Karpas-422 (cell line): ENCODE measurements around a stretch of chr13.

GRCh38 chr13:98440503-98440704 lies 136.5 kb downstream of the STK24 start:
- PRO-cap: no peak
- RAMPAGE, long total RNA: no peak

DNA sequence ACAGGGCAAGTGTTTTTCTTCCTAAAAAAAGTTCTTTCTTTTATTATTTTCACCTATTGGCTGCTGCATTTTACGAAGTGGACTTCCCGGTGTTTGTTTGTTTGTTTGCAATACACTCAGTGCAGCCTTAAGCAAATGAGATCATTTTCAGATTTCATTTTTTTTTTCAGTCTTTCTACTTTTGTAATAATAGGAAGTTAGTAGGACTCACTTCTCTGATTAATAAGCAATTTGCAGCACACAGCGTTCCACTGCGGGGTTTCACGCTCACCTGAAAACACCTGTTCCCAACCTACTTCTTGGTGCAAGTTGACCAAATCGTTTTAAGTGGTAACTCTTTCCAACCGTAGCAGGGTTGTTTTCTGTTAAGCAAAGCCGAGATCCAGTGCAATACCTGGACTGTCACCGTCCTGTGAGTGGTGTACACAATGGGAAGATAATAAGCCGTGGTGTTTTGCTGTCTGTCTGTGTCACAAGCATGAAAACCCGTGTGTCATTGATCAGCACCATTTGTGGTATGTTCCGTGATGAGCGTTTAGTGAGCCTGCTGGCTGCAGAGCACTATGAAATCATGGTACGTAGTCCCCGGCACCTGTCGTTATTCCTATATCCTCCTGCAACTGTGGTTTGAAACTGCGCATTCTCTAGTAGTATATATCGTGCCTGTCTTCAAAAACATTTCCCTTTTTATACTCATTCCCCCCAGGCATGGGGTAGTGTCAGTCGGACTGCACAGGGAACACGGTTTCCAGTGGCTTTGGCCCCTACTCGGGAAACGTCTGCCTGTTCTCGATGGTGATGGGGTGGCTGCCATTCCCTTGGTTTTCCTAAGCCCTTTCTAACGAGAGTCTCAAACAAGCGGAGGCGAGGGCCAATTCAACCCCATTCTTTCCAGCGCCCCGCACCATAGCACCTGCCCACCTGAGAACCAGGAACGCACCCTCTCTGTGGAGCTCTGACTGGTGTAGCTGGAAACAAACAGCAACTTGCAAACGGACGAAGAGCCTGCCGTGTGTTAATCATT lies 127.9 kb downstream of the STK24 start:
- PRO-cap: no peak
- RAMPAGE, long total RNA: no peak

DNA sequence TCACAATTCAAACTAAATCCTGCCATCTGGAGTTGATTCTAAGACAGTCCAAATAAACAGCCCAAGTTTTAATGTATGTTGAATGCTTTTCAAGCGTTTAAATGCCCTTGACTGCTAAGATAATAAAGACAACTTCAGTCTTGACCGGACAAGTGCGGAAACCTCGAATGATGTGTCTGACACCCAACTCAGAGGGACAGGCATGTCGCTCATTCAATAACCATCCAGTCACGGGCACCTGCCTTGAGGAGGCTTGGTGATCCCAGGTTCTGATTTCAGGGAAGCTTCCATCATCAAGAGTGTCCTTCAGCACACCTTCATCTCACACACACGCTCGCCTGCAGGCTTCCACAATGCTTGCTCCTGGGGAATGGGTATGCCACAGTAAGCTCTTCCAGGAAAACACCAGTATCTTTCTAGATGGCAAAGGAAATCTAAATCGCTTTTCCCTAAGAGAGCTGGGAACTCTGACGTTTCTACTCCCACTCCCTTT lies 93.0 kb downstream of the STK24 start:
- PRO-cap: no peak
- RAMPAGE, long total RNA: no peak

DNA sequence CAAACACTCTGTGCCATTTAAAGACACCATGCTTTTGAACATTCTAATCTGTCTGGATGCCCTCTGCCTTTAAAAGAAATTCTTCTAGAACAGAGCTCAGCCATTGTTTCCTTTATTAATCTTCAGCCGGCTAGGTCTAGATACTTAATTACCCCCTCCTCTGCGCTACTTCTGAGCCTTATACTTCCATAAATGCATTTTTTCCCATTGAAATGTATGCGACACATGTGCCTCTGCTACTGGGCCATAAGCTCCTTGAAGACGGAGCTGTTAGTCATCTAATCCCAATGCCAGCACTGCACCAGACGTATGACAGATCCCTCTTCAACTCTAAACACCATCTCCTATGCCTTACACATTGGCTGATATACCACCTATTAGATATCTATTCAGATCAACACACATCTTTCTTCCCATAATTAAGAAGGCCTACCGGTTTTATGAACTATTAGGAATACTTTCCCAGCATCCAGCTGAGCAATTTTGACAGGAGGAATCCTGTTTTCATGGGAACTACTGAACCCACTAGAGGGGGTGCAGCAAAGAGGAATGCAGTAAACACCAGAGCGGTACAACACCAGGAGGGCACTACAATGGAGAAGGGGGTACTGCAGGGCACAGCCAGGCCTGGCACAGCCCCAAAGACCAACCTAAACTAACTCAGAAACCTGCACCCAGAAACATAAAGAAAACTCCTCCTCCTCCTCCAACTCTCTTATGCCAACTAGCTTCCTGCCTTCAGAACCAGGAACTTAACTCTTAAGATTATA lies 18.9 kb downstream of the STK24 start:
- PRO-cap: no peak
- RAMPAGE, long total RNA: no peak

GRCh38 chr13:98568211-98568442 lies 8.8 kb downstream of the STK24 start:
- PRO-cap: no peak
- RAMPAGE, long total RNA: no peak

DNA sequence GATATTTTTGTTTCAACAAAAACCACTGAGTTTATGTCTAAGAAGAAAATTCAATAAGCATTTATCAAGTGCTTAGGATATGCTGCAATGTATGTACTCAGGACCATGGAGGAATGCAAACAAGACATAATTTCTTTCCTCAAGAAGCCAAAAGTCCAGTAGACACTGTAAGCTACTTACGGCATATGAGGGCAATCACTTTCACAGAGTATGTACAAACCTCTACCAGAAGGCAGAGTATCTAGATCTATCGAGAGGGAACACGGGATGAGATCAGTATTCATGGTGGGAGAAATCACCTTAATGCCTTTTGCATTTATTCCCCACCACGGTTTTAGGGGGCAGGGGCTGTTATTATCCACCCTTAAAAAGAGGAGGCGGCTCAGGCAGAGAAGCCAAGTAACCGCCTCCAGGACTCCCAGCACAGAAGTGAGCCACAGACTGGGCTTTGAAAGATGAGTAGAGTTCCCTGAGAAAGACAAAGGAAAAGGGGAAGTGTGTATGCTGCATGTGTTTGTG lies 85.3 kb downstream of the DOCK9 start:
- PRO-cap: no peak
- RAMPAGE, long total RNA: no peak

- PRO-cap: no peak
- RAMPAGE, long total RNA: no peak
Observed at GRCh38 chr13:98921511-98922334, 56.1 kb downstream of the DOCK9 start.

DNA sequence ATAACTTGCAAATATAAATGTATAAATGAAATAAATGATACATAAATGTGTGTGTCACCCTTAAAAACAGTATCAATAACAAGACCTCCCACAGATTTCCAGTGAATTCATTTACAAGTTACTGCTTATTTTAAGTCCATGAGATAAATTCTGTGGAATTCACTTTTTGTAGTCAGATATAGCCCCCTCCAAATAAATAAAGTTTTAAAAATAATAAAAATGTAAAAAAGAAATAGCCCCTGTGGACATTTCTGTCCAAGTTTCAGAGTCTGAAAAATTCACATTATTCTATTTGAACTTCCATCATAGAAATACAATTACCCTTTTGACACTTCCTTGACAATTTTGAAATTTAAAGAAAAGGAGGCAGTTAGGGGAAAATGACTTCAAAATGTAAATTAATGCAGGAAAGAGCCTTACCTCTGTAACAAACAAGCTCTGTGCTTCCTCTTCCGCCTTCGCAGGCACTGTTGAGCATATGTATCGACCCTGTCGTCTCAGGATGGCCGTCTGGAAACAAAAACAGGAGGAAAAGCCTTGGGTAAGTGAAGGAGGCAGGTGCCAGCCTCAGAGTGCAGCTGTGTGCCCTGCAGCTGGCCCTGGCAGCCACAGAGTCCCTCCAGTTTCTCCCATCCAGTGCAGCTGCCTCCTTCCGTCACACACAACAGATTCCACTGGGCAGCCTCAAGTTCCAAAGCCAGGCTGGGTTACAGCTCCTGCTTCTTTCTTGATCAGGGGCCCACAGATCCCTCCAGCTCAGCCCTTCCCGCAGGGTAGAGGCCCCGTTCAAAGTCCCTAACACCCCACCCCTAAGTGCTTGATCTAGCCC lies 47.9 kb downstream of the DOCK9 start:
- PRO-cap: no peak
- RAMPAGE, long total RNA: no peak

DNA sequence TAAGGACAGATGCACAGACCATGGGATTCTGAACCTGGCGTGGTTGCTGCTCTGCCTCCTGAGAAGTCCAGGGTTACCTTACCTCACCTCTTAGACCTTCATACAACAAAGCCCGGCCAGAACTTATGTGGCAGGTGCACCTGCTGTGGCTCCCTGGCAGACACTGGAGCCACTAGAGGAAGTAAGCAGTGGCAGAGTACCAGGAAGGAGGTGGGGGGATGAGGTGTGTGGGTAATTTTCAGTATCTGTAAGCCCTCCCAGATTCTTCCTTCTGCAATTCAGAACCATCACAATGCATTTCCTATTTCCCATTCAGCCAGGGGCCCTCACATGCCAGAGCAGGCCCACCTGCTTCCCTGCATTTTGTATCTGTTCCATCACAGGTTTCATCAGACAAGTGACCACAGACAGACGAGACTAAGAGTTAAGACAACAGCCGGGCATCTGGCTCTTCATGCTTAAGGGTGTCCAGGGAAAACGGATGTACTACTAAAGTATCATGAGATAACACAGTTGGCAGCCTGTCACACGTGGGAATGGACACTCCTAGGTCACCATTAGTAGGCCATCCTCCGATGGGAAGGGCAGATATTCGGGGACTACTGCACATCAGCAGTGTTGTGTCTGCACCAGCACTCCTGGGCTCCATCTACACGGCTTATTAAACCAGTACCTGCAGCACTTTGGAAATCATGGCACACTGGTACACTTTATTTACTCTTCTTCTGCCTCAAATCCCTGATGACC lies 106.3 kb upstream of the DOCK9 start:
- PRO-cap: no peak
- RAMPAGE, long total RNA: no peak

- PRO-cap: no peak
- RAMPAGE, long total RNA: no peak
Observed at GRCh38 chr13:99084933-99085999, 107.4 kb upstream of the DOCK9 start.

DNA sequence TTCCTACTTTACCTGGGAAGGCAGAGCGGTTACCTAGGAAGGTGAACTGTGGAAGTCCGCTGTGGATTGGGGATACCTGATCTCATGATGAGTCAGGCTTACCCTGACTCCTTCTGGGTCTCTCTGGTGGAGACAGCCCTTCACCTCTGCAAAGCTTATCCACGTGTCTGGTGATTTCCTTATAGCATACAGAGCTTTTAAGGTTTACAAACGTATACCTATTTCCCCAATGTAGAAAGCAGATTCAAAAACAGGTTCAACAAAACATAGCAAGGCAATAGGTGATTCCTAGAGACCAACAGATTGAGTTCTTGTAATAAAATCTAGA lies 3.8 kb upstream of the UBAC2 start:
- PRO-cap: no peak
- RAMPAGE, long total RNA: no peak

GRCh38 chr13:99264799-99265127 lies 6.6 kb upstream of the GPR18 start:
- PRO-cap: no peak
- RAMPAGE, long total RNA: no peak

DNA sequence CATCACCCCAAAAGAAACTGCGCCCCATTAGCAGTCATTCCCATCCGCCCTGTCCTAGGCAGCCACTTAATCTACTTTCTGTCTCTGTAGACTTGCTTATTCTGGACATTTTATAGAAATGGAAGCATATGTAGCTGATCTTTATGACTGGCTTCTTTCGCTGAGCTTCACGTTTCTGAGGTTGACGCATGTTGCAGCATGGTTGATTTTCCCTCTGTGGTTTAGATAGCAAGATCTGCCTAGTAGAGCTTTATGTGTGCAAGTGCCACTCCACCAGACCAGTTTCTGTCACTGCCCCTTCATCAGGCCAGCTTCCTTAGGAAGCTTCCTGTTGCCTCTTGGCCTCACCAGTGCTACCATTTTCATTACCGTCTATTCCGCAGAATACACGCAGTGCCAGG lies 45.1 kb upstream of the GPR183 start:
- PRO-cap: no peak
- RAMPAGE, long total RNA: no peak

GRCh38 chr13:99352700-99353360 lies 45.6 kb upstream of the GPR183 start:
- PRO-cap: no peak
- RAMPAGE, long total RNA: no peak

DNA sequence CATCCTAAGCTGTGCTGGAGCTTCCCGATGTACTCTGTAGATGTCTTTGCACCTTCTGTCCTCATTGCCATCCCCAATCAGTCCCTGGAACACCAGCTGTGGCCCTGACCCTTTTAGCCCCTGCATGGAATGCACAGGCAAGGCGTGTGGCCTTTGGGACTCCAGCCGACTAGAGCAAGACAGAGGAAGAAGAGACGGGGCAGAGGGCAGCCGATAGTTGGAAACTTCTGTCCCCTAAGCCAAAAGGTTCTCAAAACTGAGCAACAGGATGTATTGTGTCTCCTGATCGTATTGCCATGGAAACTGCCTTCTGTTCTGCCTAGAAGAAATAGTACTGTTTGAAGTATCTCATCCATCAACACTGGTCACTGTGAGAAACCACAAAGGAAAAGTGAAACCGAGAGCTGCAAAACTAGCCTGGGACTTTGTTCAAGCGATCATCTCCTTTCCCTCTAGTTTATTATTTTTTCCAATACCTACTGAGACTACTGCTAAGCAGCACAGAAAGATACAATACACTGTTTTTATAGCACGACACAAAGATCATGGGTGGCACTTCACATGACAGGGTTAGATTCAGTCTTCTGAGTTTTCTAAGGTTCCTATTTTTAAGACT lies 49.1 kb upstream of the GPR183 start:
- PRO-cap: no peak
- RAMPAGE, long total RNA: no peak

DNA sequence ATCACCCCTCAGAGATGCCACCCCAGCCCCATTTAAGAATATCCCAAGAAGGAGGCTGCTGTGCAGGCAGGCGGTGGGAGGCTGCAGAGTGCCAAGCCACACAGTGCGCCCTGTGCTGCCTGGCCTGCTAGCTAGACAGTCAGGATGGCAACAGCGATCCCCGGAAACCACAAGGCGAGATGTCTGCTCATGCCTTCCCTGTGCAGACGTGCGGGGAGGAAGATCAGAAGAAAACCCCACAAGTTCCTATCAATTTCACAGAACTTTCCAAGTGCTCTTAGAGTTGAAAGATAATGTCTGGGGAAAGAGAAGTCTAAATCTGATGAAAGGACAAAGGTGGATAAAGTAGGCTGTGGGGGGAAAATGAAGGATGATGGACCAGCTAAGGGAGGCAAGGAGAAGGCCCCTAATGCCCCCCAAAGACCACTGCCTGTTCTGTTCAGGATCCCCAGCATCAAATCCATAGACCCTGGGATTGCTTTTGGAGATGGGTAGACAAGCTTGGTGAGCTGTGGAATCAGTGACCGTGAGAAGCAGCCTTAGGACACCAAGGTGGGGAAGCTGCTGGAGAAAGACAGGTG lies 64.9 kb upstream of the GPR183 start:
- PRO-cap: no peak
- RAMPAGE, long total RNA: no peak

DNA sequence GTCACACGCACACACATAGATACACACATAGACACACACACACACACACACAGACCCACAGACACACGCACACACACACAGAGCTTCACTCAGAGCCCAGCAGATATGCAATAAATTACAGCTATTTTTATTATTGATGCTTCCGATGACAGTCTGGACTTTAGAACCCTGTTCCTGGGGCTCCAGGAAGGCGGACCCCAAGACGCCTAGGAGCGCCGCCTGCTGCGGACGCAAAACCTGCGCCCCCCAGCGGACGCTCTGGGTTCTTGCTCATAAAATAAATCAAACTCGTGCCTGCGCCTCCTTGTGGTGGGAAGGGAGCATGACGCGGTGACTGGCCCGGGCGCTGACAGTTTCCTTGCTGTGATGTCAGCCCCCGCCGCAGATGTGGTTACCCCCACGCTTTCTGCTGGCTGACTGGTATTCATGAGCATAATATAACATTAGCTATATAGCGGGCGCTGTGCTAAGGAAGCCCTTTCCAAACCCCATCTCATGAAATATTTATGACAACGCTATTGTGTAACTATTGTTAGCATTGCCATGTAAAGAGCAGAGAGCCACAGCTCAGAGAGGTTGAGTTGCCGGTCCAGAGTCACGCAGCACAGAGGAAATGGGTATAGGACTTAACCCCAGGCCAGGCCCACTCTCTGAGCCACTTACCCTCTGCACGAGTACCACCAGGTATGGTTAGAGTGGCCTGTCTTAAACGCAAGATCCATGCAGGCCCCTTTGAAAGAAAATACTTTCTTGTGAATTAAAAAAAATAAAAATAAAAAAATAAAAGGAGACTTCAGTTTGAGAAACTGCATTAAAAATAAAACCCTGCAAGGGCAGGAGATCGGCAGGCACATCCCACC lies 64.3 kb upstream of the TM9SF2 start:
- PRO-cap: no peak
- RAMPAGE, long total RNA: no peak

DNA sequence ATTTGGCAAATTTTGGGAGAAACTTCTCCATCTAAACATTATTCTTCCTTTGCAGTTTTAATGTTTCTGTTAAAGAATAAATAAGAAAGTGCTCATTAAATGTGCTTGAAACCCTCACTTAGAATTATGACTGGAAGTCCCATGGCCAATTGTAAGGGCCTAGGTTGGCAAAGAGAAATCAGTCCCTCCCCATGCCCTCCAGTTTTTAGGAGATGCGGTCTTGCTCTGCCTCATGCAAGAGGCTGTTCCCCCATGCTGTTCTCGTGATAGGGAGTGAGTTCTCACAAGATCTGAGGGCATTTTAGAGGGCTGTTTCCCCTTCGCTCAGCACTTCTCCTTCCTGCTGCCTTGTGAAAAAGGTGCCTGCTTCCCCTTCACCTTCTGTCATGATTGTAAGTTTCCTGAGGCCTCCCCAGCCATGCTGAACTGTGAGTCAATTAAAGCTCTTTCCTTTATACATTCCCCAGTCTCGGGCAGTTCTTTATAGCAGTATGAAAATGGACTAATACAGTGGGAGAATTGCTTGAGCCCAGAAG lies 40.5 kb upstream of the TM9SF2 start:
- PRO-cap: no peak
- RAMPAGE, long total RNA: no peak

DNA sequence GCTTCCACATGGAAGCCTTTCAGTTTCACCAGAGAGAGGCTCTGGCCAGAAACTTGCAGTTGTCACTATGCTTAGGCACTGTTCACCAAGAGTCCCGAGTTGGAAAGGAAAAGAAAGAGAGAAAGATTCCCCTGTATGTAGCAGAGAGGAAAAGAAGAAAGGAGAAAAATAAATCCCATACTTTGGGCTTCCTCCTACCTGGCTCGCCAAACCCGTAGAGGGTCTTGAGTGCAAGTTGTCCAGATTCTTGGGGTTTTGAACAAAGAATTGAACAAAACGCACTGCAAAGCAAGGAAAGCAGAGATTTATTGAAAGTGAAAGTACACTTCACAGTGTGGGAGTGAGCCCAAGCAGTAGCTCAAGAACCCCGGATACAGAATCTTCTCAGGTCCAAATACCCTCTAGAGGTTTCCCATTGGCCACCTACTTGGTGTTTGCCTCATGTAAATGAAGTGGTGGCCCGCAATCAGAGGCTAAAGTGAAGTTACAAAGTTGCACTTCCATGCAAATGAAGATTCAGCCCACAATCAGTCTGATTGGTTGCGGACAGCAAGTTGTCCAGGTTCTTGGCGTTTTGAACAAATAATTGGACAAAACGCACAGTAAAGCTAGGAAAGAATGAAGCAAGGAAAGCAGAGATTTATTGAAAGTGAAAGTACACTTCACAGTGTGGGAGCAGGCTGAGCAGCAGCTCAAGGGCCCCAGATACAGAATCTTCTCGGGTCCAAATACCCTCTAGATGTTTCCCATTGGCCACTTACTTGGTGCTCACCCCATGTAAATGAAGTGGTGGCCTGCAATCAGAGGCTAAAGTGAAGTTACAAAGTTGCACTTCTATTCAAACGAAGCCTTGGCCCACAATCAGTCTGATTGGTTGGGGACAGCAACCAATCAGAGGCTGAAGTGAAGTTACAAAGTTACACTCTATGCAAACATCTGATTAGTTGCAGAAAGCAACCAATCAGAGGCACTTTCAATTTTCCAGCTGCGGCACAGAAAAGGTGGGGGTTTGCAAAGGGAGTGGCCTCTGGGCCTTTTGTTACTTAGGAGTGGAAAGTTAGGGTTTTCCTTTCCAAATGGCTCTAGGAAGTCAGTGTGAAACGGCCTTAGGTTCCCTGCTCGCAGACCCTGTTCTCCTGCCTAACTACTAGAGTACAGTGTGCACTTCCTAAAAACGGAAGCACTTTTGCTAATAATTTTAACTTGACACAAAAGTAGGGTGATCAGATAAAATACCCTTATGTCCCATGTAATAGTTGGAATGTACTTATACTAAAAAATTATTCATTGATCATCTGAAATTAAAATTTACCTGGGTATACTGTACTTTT lies 4.9 kb upstream of the TM9SF2 start:
- PRO-cap: no peak
- RAMPAGE, long total RNA: no peak

DNA sequence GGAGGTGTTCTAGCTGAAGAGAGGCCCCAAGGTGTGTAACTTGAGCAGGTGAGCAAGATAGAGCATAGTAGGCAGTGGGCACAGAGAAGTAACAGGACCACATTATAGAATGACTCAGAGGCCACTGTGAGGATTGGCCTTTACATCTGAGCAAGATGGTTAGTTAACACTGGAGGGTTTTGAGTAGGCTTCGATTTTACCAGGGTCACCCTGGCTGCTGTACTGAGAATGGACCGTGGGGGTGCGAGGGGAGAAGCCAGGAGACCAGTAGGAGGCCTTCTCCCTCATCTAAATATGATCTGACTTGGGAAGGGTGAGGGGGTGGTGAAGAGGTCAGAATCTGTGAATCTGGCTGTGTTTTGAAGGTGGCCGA lies 22.7 kb downstream of the TM9SF2 start:
- PRO-cap: no peak
- RAMPAGE, long total RNA: no peak